ENCODE data around the genes NPAS2 and RPL31.

GRCh38 chr2:99400459-99401507 is 63.6 kb downstream of the EIF5B start:
- CAGE, long polyA plus RNA = no peak
- RRBS = no CpG with 5 or more reads among the region's 9 CpGs

DNA sequence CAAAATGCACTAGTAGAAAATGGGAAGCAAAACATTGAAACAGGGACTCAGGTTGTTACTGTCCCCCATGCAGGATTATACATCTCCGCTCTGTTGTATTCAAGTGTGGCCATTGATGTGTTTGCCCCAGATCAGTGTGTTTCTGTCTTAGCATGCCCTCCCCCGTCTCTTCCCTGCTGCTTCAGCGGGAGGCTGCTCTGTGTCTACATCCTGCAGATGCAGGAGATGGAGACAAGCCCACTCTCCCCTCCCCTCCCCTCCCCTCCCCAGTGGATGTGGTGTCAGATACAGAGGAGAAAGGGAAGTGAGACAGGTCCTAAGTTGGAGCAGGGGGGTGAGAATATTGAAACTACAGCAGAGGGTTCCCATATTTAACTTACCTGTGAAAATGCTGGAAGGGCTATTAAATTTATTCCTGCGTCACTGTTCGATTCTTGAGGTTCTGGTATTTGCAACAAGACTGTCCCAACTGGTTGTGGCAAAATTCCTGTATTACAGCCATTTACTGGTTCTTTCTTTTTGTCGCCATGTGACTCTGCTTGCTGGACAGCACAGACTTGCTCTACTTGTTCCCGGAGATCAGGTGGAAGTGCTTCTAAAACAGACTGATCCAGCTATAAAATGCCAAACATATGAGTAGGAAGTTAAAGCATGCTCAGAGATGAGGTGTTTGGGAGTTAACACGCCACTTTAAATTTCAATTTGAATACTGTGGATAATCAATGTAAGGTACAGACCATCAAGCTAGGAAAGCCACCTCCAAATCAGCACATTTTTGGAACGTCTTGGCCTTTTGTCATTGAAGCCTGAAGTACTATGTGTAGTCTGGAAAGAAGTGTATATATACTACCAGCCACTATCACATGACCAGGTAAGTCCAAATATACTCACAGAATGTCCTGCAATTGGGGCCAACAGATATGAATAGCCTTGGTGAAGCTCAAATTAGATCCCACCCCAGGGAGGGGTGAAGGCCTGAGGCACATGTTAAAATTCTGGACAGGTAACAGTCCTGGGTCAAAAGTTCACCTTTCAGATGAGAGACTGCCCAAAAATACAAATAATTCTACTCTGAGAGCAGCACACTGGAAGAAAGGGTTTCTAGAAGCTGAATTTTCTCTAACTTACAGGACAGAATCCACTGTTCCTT is 67.2 kb downstream of the EIF5B start:
- CAGE, long polyA plus RNA = no peak
- RRBS = no CpG with 5 or more reads among the region's 9 CpGs

DNA sequence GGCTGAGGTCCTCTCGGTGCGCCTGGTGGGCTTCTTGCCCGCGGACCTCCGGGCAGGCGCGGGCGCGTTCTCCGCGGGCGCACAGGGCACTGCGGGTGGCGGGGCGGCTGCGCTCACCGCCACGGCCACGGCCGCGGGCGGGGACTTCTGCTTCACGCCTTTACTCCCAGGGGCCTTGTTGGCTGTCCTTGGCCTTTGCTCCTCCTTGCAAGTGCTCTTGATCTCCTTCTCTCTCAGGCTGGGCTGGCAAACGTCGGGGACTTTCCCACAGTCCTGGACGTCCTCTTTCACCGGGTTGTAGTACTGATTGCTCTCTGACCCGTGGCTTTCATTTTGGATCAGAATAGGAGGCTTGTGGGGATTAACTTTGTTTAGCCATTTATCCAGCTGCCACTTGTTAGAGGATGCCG is 104.1 kb upstream of the REV1 start:
- CAGE, long polyA plus RNA = no peak
- RRBS = 57% methylated on average over 8 of the region's 29 CpGs

DNA sequence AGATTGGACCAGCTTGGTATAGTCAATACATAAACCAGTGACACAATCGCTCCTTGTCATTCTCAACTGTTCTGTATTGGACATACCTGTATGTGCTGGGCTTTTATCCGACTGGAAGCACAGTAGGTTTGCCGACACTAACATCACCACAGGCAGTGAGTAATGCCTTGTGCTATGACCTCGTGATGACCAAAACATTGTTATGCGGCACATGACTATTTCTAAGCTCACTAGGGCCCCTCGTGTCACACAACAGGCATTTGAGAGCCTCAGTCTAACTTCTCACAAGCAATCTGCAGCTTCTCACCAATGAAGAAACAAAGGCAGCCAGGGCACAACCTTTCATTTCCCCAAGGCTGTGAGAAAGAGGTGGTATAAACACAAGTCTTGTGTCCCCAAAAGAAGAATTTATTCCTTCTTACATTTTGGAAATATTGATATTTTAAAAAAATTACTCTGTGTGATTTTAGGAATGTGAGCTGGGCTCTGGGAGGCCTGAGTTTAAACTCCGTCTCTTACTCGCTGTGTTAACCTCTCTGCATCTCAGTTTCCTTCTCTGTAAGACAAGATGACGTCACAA is 320.7 kb downstream of the AFF3 start:
- CAGE, long polyA plus RNA = no peak
- RRBS = no CpG with 5 or more reads among the region's 9 CpGs

- CAGE, long polyA plus RNA = no peak
- RRBS = no CpG with 5 or more reads among the region's 3 CpGs
Observed at GRCh38 chr2:99850007-99850467, 292.4 kb downstream of the AFF3 start.

DNA sequence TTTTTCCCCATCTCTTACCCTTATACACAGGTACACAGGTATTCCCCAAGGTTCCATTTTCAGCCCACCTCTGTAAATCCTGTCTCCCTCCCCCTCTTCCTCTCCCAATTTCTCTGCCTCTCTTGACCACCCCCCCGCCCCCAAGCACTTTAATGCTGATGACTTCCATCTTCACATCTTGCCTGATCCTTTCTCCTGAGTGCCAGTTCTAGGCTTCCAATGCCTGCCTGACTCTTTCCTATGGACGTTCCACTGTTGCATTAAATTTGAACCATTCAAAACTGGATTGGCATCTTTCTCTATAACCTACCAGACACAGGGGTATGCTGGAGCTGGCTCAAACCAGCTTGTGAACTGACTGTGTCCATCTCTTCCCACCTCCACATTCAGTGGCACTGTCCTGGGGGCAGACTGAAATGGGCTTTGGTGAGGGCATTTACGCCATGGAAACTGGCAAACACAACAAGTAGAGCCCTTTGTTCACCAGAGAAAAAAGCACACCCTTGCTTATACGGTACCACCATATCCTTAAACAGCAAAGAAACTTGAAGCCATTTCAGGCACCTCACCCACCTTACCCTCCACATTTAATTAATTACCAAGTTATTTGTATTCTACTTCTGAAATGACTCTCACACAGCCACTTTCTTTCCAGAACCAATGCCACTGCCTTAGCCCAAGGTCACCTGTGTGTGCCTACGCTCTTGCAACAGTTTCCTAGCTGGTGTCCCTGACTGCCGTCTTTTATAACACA is 175.1 kb downstream of the AFF3 start:
- CAGE, long polyA plus RNA = no peak
- RRBS = no CpG with 5 or more reads among the region's 6 CpGs

DNA sequence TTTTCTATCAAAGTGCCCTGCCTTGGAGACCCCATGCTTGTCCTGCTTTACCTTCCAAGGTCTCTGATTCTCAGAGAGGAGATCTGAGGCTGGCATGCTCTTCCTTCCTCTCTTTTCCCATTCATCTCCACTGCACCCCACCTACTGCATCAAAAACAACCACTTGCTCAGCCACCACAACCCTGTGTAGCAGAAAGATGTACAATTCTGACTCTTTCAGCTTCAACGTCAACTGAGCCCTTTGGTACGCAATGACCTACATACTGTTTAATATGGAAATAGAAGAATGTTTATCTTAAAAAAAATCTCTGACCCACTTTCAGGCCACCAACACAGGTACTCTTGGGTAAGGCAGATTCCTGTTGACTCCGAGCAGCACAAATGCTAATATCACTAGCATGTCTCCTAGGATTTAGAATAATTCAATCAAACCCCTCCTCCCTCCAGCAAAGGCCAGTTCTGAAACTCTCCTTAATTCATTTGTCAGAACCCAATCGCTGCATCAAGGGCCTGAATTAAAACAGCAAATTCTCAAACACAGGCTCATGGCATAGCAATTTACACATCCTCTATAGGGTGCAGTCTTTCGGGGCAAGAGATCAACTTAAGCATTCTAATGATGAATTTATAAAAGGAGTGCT is 76.2 kb upstream of the AFF3 start:
- CAGE, long polyA plus RNA = no peak
- RRBS = no CpG with 5 or more reads among the region's 5 CpGs

DNA sequence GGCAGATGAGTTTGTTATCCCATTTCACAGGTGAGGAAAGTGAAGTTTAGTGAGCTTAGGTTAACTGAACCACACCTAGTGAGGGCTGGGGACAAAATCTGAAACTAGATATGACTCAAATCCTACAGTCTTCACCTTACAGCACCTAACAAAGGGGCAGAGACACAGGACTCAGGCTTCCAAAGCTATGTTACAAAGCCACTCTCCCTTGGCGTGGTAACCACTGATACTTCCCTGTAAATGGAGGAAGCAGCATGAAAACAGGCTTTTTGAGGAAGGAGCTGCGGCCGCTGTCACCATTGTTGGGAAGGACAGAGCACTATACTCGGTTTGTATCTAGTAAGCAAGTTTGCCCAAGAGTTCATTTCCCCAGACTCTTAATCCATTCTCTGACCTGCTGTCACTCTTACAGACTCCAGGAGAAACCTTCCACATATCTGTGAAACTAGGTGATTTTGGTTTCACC is 60.3 kb downstream of the LONRF2 start:
- CAGE, long polyA plus RNA = no peak
- RRBS = no CpG with 5 or more reads among the region's 4 CpGs

DNA sequence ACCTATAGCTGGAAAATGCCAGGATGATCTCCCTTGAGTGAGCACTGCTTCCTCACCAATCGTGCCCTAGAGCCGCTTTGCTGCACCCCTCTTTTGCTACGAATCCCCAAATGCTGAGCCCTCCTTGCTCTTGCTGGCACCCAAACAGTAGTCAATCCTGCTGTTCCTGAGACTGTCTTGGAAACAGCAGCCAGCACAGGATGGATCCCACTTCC is 58.5 kb downstream of the LONRF2 start:
- CAGE, long polyA plus RNA = no peak
- RRBS = no CpG with 5 or more reads among the region's 3 CpGs

- CAGE, long polyA plus RNA = no peak
- RRBS = no CpG with 5 or more reads among the region's 13 CpGs
Observed at GRCh38 chr2:100270530-100271631, 51.4 kb downstream of the LONRF2 start.

DNA sequence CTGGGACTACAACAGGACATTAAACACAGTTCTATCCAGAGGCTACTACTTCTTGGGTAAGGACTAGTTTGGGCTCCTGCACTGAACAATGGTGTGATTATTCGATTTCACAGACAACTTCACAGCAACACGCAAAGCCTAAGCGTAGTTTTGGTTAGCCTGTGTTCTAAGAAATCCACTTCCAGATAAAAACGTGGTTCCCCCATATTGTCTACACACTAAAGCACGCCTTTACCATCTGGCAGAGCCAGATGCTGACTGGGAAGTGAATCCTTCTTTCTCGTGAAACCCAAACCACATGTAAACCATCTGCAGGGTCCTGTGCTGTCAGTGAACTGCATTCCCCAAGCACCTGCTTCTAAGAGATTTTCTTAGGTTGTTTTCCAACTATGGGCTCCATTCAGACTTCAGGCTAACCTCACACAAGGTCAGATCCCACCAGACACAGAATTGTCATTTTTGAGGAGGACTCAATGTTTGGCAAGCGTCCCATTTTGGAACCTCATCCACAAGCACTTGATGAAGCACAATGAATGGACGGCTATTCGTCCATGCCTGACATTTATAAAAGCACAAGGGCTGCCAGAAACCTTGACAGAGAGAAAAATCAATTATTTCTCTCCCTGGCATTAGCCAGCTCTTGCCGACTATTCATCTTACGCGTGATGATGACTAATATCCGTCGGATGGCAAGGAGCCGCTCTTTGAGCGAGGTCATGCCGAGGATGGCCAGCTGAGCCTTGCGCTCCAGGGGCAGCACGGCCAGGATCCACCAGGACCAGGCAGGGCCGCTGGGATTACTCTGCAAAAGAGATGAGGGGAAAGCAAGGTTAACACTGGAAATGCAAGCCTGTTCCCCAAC is 38.4 kb downstream of the LONRF2 start:
- CAGE, long polyA plus RNA = no peak
- RRBS = no CpG with 5 or more reads among the region's 20 CpGs

DNA sequence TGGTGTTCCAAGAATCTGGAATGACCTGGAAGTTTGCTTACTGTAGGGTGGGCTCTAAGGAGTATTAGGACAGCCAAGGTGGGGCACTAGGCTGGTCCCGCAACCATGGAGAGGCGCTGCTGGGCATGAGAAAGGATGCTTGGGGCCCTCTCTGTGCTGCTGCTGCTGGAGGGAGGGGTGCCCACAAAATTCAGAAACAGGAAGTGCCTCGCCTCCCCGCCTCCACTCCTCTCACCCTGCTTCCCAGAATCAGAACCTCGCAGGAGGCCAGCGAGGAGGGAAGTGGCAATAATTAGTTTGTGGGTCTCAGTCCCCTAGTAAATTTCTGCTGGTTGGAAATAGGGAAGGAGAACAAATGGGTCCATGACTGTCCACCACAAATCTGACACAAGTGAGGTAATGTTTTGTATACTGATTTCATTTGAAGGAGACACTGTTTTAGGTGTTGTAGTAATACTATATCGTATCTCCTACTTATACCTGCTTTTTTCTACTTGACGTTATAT is 7.9 kb upstream of the PDCL3 start:
- CAGE, long polyA plus RNA = no peak
- RRBS = no CpG with 5 or more reads among the region's 8 CpGs

GRCh38 chr2:100644152-100644672 is 81.4 kb downstream of the PDCL3 start:
- CAGE, long polyA plus RNA = no peak
- RRBS = no CpG with 5 or more reads among the region's 6 CpGs

- CAGE, long polyA plus RNA = no peak
- RRBS = 4% methylated on average over 15 of the region's 37 CpGs
Observed at GRCh38 chr2:100818440-100818921, 1.5 kb upstream of the NPAS2 start.

DNA sequence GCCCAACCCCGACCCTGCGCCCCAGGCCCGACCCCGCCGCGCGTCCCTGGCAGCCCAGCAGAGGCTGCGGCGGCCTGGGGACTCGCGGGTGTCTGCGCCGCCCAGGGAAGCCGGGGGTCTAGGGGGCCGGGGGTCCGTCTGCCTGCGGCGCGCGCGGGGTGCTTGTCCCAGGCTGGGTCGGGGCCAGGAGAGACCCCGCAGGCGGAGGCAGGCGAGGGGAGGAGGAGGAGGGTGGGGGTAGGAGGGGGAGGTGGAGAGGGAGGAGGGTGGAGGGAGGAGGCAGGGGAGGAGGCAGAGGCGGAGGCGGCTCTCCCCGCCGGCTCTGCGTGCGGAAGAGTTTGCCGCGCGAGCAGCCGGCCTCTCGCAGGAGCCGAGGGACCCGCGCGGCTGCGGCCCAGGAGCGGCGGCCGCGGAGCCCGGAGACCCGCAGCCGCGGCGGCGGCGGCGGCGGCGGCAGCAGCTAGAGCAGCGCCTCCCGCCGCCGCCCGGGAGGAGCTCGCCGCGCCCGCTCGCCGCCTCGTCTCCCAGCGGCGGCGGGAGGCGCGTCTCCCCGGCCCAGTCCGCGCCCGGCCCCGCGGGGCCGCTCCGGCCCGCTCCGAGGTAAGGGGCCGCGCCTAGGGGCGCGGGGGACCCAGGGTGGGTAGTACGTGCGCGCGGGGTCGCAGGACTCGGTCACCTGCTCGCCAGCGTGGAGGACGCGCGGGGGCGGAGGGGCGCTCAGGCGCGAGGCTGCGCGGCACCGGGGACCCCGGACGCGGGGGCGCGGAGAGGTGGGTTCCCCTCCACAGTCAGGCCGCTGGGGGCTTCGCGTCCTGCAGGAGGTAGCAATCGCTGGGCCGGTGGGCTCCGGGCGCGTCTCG is at the start of gene NPAS2:
TSS of gene NPAS2 (plus strand) at position 325 of the 860 bp plus-strand sequence.
- CAGE, long polyA plus RNA = no peak
- RRBS = under 1% methylated on average over 56 of the region's 118 CpGs

DNA sequence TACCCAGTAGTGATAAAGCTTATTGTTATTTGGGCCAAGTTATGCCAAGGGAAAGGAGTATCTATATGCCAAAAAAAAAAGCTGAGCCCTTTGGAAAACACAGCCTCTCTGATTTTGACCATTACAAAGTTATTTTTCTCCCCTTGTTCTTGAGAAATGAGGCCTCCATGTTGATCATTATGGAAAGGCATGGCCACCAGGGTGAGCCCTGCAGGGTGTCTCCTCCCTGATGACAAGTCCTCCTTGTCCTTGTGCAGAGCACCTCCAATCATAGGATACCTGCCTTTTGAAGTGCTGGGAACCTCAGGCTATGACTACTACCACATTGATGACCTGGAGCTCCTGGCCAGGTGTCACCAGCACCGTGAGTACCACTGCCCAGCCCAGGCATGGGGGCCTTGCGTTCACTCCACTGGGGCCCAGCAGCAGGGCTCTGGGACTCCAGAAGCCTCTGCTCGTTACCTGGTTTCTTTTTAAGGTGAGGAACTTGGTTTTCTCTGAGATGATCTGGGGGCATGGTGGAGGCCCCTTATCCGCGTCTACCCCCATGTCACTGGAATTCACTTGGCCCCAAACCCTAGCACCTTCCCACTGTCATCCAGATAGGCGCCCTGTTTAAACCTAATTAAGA is 36.6 kb upstream of the RPL31 start:
- CAGE, long polyA plus RNA = no peak
- RRBS = no CpG with 5 or more reads among the region's 6 CpGs

DNA sequence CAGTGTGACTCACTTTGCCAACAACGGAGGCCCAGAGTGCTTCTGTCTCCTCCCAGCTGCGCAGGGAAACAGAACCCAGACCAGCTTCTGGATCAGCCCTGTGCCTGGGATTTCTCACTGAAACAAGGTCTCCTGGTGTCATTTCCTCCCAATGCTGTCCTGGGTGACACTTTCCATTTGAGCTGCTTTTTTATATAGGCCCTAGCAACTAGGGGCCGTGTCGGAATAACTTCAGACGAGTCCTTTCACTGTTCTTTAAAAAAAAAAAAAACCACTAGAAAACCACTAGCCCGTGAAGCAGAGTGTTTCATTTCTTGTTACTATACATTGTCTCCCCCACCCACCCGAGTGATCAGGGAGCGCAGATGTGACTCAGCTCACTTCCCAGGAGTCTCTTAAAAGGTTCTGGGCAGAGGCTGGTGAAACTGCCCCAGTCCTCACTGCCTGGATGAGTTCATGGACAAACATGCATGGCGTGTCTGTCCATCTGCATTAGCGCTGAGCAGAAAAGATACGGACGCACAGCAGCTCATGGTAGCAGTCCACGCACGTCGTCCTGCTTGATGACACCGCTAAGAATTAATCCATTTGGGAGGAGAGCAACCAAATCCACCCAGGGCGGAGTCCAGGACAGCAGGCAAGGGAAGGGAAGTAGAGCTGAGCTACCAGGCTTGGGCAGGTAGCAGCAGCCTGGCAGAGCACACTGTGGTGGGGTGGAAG is 25.1 kb upstream of the RPL31 start:
- CAGE, long polyA plus RNA = no peak
- RRBS = no CpG with 5 or more reads among the region's 17 CpGs

DNA sequence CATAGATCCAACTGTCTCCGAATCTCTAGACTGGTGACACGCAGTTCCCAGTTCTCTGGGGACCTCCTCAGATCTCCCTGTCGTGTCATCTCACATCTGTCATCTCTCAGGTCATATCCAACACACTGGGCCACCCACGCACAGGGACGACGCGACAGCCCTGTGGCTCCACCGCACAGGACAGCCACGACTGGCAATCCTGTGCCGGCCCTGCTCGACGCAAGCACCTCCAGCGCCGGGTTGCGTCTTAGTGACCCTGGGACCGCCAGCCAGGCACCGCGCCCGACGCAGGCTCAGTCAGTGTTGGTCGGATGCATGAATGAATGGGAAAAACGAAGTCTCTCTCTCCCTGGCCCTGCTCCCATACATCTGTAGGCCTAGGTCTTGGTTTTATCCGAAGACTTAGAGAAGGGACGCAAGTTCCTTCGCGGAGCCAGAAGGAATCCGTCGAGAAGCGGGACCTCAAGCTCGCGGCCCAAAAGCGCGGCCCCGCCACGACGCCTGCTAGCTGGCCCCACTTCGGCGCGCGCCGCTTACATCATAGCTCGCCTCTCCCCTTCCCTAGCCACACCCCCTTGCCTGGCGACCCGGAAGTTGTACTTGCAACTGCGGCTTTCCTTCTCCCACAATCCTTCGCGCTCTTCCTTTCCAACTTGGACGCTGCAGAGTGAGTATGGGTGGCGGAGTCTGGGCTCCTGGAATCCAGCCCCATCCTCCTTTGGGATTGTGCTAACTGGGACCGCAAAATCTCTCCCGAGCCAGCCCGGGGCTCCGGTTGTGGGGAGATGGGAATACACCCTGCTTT is at the start of gene RPL31:
TSS of gene RPL31 (plus strand) at position 641 of the 805 bp plus-strand sequence.
- CAGE, long polyA plus RNA = start-site peak on the plus strand centred at position 649 of the sequence, 15 bp wide, 181 and 123 reads in 2 replicates
- RRBS = 5% methylated on average over 1 of the region's 53 CpGs

DNA sequence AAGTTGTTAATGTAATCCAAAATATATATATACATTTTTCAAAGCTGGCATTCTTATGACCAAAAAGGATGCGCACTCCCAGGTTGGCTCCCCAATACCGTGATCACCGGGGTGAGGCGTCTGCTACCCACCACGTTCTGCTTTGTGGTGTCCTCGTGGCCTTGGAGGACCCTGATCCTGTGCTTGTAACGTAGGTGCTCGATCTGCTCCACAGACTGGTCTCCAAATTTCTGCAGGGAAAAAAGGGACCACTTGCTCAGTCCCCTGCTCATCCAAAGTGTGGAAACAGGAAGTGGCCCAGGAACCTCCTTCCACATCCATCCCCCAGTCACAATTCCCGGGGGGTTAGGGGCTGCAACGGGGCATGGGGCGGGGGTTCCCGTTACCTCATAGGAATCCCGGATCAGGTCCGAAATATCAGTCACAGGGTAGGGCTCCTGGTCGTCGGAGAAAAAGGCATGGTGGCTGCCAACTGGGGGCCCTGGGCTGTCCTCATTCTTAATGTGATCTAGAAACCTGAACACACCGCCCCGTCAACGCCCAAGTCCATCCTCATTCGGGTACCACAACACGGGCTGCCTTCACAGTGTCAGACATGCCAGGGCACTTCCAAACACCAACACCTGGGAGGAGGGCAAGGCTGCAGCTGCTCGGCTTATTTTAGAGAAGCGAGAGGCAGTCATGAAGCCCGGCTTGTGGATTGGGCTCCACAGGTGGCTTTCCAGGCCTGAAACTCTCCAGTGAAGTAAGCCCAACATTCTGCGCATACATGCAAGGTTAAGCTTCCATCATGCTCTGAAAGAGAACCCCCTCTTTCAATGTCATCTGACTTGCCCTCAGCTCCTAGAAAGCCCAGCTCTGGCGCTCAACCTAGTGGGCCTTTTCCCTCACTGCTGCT is 26.1 kb downstream of the RPL31 start:
- CAGE, long polyA plus RNA = no peak
- RRBS = 91% methylated on average over 5 of the region's 26 CpGs

- CAGE, long polyA plus RNA = no peak
- RRBS = no CpG with 5 or more reads among the region's 6 CpGs
Observed at GRCh38 chr2:101064844-101065892, 63.1 kb downstream of the RPL31 start.

Data from BJ (cell line).